ENCODE measurements around the gene TESK2.

DNA sequence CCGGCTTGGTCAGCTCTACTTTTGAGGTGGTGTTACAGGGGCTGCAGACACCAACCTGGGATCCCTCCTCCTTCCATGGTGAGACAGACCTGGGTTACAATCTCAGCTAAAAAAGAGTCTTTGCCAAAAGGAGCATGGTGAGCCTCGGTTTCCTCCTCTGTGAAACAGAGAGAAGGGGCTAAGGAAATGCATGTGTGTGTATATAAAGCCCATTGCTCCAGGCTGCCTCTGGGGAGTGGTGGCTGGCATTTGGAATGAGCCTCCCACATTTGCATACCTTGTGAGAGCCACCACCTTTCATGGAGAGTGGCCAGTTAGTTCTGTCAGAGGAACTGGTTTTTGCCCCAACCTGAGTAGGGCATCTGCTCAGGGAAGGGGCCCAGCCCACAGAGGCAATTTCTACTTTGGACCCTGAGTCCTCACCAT, 772 bp upstream of the SLC6A9 start:
- RRBS: no CpG with 5 or more reads among the region's 2 CpGs

DNA sequence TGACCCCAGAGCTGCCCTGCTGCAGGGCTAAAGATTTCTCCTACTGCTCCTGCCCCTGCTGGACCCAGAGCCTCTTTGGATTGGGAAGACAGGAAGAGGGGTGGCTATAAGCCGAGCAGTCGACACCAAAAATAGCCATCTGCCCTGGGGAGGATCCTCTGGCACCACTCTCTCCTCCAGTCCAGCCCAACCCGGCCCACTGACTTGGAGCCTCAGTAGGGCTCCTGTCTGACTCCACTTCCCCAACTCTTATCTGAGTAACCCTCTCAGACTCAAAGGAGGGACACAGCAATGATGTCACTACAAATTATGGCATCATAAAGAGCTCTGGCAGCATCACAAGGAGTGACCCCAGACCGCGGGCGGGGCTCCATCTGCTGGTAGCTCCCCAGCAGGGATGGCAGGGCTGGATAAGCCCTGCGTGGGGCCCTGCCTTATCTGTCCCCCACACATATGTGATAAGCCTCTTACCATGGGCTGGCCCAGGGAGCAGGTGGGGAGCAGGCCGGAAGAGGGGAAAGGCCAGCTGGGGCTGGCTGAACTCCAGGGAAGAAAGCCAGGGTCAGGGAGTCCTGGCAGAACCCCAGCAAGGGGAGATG, 4.5 kb upstream of the SLC6A9 start:
- RRBS: no CpG with 5 or more reads among the region's 8 CpGs

GRCh38 chr1:44233645-44234602, 20.7 kb downstream of the DMAP1 start:
- RRBS: no CpG with 5 or more reads among the region's 12 CpGs

- RRBS: no CpG with 5 or more reads among the region's 8 CpGs
These were observed 42.3 kb downstream of the DMAP1 start for GRCh38 chr1:44255269-44256254.

DNA sequence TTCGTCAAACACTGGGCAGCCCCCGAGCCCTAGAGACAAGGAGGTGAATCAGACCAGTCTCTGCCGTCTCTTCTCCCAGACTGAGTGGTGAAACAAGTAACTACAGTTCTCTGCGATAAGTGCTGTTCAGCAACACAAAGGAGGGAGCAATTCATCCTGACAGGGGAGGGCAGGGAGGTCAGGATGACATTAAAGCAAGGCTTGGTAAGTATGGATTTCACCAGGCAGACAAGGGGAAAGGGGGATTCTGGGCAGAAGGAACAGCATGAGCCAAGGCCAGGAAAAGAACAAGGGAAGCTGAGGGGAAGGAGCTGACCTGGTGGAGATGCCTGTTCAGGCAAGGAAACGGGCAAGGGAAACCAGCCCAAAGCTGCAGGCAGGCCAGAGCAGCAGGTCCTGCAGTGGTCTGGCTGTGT, 13.5 kb upstream of the ERI3 start:
- RRBS: no CpG with 5 or more reads among the region's 5 CpGs

GRCh38 chr1:44484182-44484598, 79.1 kb downstream of the RNF220 start:
- RRBS: no CpG with 5 or more reads among the region's 9 CpGs

GRCh38 chr1:44635275-44635697, 39.0 kb downstream of the TMEM53 start:
- RRBS: no CpG with 5 or more reads among the region's 7 CpGs

GRCh38 chr1:44640040-44640622, 34.1 kb downstream of the TMEM53 start:
- RRBS: no CpG with 5 or more reads among the region's 15 CpGs

GRCh38 chr1:44696696-44697147, 22.2 kb downstream of the ARMH1 start:
- RRBS: no CpG with 5 or more reads among the region's 4 CpGs

- RRBS: 2% methylated on average over 13 of the region's 39 CpGs
These were observed 439 bp upstream of the PLK3 start for GRCh38 chr1:44799633-44800243.

GRCh38 chr1:44806329-44806726, 823 bp downstream of the DYNLT4 start:
- RRBS: 99% methylated on average over 9 of the region's 29 CpGs

DNA sequence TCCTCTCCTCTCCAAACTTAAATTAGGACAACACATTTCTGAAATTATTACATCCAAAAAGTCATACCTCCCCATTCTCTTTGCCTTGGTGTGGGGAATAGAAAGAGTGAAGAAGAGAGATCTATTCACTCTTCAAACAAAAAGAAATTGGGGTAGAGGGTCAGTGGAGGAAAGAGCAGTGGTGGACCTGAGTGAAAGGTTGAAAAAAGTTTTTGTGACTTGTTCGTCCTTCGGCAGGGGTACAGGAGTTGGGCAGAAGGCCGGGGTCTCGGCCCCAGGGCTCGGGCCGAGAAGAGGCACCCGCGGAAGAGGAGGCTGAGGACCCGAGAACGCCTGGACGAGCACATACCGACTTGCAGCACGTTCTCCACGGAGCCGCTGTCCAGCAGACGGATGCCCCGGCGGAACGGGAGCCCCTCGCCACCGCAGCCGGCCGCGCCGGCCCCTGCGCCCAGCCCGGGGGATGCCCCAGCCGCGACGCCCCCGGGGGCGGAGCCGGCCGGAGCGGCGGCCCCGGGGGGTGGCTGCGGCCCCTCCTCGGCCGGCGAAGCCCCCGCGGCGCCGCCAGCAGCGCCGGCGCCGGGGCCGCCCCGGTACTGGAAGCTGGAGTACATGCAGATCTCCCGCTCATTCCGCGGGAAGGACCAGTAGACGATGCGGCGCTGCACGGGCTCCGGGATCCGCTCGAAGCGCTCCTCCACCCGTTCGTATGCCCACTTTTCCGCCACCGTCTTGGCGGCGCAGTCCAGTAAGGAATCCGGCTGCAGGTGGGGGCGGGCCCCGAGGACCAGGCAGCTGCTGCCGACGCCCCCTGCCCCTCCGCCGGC, 785 bp downstream of the ZSWIM5 start:
- RRBS: 1% methylated on average over 22 of the region's 75 CpGs

- RRBS: 95% methylated on average over 6 of the region's 19 CpGs
These were observed 5.1 kb downstream of the TOE1 start for GRCh38 chr1:45344868-45345735.

DNA sequence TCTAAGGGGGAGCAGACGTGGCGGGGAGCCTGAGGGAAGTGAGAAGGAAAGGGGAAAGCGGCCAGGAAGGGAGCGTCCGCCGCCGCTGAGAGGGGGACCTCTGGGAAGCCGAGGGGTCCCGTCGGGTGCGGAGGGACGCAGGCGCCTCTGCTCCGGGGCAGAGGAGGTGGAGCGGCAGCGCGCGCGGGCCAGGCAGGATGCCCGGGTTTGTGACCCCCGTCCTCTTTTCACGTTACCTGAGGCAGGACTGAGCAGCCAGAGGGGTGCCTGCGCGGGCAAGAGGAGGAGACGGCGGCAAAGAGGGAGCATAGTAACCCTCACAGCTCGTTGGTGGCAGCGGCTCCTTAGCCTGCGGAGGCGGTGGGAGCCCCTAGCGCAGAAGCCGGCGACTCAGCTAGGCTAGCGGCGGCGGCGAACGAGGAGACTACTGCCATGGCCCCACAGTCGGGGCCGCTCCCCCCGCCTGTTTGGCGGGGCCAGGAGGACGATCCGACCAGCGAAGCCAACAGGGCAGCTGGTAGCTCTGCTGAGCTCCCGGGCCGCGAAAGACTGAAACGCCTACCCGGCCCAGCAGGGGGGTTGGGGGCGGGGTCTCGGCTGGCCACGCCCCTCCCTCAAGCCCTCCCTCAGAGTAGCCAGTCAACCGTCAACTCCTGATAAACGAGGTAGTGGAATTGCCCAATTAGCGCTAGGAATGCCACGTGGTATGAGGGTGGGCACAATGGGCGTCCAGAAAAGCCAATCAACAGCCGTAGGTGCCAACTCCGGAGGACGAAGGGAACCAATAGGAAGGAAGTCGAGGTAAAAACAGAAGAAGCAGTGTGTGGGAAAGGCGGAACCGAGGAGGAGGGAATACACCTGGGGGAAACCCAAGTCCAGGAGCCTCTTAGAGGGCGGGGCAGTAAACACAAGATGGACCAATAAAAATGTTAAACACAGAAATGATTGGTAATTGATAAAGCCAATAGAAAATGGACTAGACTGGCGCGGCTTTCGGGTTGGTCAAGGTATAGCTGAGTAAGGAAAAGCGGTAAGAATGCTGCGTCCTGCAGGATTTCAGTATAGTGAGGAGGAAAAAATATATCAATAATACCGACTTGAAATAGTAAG, at the start of gene TESK2:
TSS of gene TESK2 (minus strand) at position 548 of the 1,110 bp plus-strand sequence.
- RRBS: 1% methylated on average over 7 of the region's 71 CpGs

GRCh38 chr1:45521130-45521302, 668 bp downstream of the PRDX1 start:
- RRBS: no CpG with 5 or more reads among the region's 4 CpGs

- RRBS: 1% methylated on average over 12 of the region's 24 CpGs
These were observed 410 bp downstream of the PRDX1 start for GRCh38 chr1:45521303-45521644.

DNA sequence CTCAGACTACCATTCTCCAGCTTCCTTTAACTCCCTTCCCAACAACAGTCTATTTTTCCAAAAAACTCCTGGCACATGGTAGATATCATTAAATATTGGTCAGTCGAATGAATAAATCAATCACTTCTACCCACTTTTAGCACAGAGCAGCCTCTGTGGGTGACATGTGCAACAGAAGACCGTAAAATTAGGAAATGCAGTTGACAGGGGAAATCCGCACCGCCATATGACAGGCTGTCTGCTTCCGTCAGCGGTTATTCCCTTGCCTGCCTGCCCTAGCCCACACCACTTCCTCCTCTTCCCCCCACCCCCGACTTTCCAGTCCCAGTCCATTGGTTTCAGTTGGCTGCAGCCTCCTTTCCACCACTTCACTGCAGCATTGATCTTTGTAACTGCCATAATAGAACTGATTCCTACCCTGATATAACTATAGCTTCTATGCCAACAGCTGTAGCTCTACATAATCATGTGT, 6.8 kb upstream of the AKR1A1 start:
- RRBS: no CpG with 5 or more reads among the region's 7 CpGs

- RRBS: no CpG with 5 or more reads among the region's 11 CpGs
These were observed 23.4 kb upstream of the CCDC17 start for GRCh38 chr1:45647146-45647804.

- RRBS: 3% methylated on average over 13 of the region's 55 CpGs
These were observed 822 bp upstream of the GPBP1L1 start for GRCh38 chr1:45686819-45687891.

- RRBS: no CpG with 5 or more reads among the region's 1 CpG
These were observed 158.8 kb downstream of the PIK3R3 start for GRCh38 chr1:45973392-45974256.